Pericardium fibroblast (primary cell): ENCODE results near the gene GIMAP7.

DNA sequence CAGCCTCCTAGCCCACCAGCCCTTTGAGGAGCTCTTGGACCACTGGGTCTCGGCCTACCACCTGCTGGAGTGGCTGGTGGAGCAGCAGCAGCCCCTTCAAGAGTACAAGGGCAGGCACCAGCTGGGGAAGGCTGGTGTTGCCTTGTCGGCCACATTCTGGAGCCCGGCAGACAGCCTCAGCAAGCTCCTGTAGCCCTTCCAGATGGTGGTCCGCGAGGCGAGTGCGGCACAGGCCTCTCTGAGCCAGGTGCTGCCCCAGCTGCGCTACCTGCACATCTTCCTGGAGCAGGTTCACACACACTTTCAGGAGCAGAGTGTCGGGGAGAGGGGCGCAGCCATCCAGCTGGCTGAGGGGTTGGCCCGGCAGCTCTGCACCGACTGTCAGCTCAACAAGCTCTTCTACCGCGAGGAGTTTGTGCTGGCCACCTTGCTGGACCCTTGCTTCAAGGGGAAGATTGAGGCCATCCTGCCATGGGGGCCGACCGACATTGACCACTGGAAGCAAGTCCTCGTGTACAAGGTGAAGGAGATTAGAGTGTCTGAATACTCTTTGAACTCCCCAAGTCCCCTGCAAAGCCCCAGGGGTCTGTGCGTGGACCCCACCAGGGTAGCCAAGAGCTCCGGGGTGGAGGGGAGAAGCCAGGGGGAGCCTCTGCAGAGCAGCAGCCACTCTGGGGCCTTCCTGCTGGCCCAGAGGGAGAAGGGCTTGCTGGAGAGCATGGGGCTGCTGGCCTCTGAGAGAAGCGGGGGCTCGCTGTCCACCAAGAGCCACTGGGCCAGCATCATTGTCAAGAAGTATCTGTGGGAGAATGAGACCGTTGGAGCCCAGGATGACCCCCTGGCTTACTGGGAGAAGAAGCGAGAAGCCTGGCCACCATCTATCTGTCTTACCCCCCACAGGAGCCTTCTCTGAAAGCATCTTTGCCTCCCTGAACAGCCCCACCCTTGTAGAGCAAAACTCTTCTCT, 7.1 kb upstream of the ACTR3C start:
- RAMPAGE, long total RNA: no peak

DNA sequence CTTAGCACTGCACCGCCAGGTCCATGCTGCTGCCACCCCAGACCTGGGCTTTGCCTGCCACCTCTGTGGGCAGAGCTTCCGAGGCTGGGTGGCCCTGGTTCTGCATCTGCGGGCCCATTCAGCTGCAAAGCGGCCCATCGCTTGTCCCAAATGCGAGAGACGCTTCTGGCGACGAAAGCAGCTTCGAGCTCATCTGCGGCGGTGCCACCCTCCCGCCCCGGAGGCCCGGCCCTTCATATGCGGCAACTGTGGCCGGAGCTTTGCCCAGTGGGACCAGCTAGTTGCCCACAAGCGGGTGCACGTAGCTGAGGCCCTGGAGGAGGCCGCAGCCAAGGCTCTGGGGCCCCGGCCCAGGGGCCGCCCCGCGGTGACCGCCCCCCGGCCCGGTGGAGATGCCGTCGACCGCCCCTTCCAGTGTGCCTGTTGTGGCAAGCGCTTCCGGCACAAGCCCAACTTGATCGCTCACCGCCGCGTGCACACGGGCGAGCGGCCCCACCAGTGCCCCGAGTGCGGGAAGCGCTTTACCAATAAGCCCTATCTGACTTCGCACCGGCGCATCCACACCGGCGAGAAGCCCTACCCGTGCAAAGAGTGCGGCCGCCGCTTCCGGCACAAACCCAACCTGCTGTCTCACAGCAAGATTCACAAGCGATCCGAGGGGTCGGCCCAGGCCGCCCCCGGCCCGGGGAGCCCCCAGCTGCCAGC, 3.1 kb downstream of the REPIN1 start:
- RAMPAGE, long total RNA: no peak

- RAMPAGE, long total RNA: no peak
These were observed 3.4 kb downstream of the ENSG00000284691 start for GRCh38 chr7:150408659-150409447.

DNA sequence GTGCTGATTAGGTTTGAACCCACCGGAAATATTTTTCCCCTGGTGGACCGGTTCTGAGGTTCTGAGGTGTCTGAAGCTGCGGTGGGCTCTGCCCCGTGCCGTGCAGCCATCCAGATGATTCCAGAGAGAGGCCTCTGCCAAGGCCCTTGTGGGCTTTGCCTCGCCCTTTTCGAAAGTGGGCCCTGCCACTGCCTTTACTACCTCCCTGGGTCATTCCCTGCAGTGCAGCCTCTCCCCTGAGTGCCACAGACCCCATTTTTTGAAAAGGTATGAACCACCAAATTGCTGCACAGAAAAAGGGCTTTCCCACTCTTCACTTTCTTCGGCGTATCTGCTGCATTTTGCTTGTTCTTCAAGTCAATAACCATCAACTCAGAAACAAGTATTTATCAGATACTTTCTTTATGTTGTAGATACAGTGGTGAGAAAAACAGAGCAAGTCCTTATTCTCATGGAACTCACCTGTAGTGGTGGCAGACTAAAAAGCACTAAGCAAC, 2.9 kb downstream of the GIMAP8 start:
- RAMPAGE, long total RNA: no peak

- RAMPAGE, long total RNA: no peak
These were observed 31.1 kb downstream of the GIMAP8 start for GRCh38 chr7:150481533-150481988.

DNA sequence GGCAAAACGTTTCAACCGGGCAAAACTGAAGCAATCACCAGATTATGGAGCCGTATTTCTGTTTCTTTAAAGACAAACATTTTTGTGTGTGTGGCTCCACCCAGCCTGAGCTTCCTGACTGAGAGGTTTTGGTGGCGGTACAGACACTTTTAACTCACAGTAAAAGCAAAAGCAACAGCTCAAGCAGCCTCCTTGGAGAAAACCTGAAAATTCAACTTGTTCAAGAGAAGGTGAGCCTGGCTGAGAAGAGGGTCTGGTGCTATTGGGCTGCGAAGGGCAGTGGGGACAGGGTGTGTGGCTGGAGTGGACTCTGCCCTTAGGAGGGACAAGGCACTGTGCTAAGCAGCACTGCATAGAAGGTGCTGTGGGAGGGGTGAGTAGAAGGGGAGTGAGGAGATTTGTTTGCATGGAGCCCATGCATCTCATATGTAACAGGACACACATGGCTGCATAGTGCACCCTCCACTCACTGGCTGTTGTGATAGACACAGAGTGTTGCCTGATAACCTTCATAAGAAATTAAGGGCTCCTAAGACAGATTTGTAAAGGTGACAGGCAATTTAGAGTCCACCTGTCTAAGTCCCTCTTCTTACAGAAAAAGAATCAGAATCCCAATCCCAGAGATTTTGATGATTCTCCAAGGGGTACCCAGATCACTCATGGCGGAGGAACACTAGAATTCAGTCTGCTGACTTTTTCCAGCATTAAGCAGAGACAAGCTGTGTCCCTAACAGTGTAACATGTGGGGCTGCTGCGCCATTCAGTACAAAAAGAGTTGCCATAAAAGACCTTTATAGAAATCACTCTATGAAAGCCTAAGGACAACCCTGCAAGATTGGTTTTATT, at the start of gene GIMAP7:
TSS of gene GIMAP7 (plus strand) at position 157 of the 846 bp plus-strand sequence.
- RAMPAGE, long total RNA: no peak

DNA sequence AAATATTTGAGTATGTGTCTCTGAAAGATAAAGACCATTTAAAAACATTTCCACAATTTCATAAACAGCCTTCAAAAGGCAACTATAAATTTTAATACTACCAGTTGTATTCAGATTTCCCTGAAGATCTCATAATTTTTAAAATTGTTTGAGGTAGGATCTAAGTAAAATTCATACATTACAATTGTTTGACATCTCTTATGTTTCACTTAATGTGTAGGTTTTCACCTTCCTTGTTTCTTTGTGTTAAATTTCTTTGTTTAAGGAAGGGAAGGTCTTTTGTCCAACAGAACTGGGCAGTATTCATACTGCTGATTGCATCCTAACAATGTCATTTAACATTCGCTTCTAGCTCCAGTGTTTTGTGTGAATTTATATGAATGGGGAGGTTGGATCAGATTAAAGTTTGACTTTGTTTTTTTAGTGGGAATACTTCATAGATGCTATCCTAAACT, 1.8 kb downstream of the GIMAP7 start:
- RAMPAGE, long total RNA: no peak

DNA sequence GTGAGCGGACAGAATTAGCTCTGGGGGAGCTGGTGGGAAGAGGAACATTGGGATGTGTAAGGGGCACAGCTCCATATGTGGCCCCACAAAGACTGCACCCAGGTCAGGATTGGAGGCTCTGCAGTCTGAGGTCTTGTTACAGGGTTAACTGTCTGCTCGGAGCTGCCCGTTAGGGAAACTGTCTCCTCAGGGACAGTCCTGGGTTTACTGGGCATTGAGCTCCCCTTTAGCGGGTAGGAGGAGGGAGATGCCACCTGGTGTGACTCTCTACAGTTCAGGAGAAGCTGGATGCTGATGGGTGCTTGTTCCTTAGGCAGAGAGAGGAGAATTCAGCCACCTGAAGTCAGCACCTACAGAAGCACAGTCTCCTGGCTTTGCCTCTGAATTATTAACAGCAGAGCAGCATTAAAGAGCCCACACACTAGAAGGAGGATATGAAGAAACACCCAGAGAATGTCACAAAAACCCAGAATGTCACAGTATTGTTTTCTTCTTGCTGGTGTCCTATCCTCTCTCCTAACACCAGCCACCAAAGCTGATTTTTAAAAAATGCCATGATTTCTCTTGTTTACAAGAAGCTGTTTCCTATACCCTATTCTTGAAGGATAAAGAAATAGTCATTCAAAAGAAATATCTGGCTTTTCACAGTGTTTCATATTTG, 672 bp downstream of the GIMAP4 start:
- RAMPAGE, long total RNA: no peak

GRCh38 chr7:150663820-150664428, 21.6 kb upstream of the GIMAP2 start:
- RAMPAGE, long total RNA: no peak

DNA sequence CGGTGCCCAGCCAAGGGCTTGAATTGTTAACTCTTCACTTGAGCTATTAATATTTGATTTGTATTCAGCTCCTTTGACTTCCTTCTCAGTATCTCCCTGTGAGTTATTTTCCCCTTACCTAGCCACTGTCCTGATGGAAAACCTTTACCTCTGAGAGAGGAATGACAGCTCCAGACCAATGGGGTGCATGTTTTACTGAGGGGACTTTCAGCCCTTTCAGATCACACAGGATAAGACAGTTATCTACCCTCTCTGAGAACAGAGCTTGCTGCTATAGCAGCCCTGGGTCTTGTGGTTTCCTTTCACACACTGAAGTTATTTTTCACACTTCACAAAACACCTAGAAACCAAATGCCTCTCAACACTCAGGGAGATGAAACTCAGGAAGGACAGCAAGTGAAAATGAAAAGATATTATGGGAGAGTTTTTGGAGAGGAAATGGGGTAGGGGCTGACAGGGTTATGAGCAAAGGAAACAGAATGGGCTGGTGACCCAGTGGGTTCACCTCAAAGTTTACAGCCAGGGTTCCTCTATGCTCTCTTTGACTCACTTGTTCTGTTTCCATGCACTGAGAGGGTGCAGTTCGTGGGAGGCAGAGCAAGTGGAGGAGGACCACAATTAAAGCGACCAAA, 17.1 kb upstream of the GIMAP2 start:
- RAMPAGE, long total RNA: no peak

DNA sequence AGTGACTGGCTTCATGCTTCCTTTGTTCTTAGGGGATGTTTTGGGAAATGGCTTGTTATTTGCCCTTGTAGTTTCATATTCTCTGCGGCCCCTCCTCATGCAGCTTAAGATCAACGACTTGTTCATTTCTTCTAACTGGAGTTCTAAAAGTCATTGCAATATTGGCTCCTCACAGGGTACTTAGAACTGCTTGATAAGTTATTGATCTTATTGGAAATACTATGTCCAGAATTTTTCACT, 8.5 kb upstream of the GIMAP2 start:
- RAMPAGE, long total RNA: no peak

- RAMPAGE, long total RNA: no peak
These were observed 31.4 kb downstream of the TMEM176B start for GRCh38 chr7:150768744-150769177.

GRCh38 chr7:150788329-150788882, 11.8 kb downstream of the TMEM176B start:
- RAMPAGE, long total RNA: no peak

GRCh38 chr7:150799795-150800255, 339 bp downstream of the TMEM176B start:
- RAMPAGE, long total RNA: no peak

GRCh38 chr7:150802060-150802624, 1.6 kb downstream of the TMEM176A start:
- RAMPAGE, long total RNA: no peak

DNA sequence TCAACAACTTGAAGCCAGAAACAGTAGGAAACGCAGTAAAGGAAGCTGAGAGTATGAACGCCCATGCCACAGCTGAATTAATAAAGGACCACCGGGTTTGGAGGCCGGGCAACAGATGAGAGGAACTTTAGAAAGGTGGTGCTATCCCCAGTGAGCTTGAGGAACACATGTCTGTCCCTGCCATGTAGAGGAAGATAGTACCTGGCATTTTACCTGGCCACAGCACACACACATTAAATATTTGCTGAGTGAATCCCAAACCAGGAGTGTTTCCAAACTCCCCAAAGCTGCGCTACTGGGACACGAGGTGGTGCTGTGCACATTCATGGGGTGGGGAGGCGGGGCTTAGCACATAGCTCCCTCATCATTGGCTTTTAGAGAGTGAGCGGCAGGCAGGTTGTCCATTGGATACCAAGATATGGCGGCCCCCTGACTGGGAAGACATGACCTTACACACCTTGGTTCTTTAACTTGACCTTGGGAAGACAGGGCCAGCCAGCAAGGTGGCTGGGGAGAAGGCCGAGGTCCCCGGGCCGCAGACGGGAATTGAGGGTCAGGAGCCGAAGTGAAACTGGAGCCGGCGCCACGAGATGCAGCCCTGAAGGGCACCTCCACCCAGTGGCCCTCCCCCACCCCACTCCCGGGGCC, 23.8 kb downstream of the TMEM176A start:
- RAMPAGE, long total RNA: no peak

GRCh38 chr7:150825919-150826961, 25.7 kb downstream of the TMEM176A start:
- RAMPAGE, long total RNA: no peak

DNA sequence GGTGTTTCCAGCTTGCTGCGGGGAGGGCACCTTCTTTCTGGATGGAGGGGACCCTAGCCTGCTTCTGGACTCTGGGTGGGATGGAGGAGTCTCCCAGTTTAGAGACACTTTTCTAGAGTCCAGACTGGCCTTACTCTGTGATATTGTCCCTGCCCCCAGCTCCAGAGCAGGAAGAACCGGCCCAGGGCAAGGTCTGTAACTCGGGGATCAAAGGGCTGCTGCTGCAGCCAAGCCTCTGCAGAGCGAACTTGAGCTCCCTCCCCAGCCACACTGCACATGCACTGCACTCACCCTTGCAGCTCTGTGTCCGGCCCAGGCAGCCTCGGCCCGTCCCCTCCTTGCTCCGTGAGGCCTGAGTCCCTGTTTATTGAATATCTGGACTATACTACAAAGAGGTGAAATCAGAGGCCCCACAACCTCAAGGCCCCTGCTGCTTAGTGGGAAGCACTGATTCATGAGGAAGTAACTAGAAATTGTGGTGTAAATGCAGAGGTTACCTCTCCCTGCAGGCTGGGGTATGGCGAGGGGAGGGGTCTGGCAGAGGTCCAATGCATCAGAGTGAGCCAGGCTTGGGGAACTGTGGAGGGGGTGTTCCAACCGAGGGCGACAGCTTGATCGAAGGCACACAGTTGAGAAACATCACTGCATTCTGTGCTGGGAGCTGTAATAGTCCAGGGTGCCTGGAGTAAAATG, 48.9 kb downstream of the AOC1 start:
- RAMPAGE, long total RNA: no peak

DNA sequence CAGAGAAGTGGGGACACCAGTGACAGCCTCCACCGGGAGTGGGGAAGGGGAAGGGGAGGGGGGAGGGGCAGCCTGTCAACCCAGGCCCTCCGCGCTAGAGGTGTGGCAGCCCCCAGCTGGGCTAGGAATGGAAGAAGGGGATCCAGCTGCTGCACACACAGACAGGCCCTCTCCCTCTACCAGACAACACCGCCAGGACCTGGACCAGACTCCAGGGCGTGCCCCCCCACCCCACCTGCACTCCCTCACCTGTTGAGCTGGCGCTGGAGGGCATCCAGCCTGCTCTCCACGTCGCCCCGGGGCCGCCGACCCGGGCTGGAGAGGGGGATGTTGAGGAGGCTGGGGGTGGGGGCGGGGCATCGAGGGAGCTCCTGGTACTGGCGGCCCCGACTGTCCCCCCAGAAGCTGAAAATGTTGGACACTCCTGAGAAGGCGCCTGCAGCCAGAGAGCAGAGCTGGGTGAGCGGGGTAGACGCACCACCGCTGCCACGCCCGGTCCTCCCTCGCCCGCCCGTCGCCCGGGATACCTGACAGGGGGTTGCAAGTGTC, 31.0 kb downstream of the KCNH2 start:
- RAMPAGE, long total RNA: no peak

DNA sequence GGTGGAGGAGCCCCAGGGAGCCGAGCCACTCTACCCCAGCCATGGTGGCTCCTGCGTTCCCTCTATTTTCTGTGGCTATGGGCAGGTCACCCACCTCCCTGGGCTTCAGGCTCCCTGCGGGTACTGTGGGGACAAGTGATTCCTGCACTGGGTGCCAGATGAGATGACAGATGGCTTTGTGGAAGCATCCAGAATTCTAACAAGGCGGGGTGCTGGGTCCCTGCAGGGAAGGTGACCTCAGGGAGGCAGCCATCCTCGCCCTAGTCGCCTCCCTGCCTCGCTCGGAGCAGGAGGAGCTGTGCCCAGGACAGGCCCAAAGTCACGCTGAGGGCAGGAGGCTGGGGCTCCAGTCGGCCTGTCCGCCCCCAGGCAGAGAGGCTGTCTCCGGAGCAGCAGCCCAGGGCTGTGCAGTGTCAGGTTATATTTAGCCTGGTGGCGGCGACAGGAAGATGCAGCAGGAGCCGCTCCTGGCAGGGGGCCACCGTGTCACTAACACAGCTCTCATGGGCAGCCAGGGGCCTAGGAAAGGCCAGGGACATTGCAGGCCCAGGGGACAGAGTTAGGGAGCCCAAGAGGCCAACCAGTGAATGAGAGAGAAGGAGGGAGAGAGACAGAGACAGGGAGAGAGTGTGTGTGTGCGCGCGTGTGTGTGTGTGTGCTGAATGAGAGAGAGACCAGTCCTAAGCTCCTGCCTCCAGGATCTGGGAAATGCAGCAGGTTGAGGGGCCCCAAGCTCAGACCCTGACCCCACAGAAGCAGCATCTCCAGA, 13.5 kb downstream of the KCNH2 start:
- RAMPAGE, long total RNA: no peak